Peritoneum (tissue), 1 donor: ENCODE measurements around the gene SAE1.

DNA sequence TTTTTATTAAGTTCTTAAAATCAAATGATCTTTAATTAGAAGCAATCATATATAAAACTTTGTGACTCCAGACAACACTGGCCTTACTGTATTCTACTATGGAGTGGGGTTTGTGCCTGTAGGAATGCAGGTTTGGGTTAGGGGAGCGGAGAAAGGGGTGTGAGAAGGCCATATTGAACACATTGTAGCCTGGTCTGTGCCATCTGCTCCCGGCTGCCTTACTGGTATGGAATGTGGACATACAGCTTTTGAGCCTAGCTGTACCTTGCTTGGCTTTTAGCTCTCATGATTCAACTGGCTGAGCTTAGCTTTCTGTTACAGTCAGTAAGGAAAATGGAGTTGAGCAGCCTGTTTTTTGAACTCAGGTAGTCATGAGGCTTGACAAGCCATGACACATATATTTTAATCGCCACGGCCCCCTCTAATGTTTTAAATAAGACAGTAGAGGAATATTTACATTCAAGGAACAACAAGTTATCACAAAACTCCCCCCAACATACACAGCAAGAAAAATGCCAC is 41.6 kb downstream of the ARHGAP35 start:
- PRO-cap: no peak

DNA sequence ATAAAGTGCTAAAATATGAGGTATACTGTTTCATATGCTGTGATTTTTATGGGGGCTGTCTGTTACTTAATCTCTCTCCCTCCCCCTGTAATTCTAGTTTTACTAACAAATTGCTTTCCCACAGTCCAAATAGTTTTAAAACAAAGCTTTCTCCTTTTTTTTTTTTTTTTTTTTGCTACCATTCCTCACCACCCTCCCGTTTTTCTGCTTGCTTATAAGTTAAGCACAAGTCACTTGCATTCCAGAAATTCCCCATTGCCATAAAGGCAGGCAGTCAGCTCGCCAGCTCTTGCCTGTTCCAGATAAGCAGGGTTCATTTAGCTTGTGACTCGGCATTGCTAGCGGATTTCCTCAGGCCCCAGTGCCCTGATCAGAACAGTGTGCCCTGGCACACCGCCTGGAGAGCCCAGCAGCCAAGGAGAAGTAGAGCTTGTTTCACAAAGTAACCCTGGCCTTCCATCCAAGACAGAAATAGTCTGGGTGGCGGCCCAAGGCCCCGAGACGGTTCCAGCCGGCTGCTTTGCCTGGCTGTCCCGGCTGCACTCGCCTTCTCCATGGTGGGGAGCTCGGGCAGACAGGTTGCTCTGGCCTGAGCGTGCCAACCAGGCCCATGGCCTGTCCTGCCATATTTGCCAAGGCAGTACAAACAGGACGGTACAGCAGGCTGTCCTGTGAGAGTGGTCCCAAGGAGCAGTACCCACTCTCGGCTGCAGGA is 43.4 kb upstream of the NPAS1 start:
- PRO-cap: no peak

GRCh38 chr19:47012787-47013366 is 6.8 kb upstream of the NPAS1 start:
- PRO-cap: no peak

GRCh38 chr19:47095756-47096068 is 17.9 kb downstream of the ZC3H4 start:
- PRO-cap: no peak

DNA sequence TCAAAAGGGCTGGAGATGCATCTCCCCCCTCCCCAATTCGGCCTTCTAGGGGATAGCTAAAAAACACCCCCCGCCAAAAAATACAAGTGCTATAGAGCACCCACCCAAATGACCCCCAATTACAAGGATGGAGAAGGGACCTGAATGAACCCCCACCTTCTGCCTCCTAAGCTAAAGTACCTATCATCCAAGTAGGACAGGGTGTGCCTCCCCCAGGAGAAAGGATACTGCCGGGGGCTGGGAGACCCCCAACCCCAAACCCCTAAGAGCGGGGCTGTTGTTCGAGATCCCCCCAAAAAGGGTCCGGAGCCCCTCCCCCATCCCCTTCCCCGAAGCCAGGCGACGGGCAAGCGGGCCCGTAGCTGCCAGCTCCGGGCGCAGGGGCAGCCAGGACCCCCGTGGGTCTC is 1.9 kb downstream of the ZC3H4 start:
- PRO-cap: no peak

- PRO-cap: no peak
These were observed at the start of gene SAE1 for GRCh38 chr19:47130459-47131400. Gene SAE1 (plus strand): TSS chr19:47130835.

DNA sequence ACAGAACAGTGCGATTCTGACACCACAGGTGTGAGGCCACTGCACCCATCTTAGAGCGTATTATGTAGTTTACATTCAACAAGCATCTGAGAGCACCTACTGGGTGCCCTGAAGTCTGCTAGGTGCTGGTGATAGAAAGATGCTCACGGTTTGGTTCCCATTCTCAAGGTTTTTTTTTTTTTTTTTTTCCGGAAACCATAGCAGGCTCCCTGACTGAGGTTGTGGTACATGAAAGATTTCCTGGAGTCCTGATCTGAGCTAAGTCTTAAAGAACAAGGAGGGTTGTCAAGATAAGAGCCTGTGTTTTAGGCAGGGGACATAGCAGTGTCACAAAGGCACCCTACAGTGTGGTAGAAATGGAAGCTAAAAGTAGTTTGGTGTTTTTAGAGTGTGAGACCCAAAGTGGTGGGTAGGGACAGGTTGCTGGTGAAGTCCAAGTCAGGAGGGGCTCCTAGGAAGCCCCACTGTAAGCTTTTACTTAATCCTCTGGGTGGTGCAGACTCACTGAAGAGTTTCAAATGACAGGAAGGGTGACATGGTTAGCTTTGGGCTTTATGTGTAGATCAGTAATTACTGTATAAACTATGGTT is 15.2 kb downstream of the SAE1 start:
- PRO-cap: no peak

DNA sequence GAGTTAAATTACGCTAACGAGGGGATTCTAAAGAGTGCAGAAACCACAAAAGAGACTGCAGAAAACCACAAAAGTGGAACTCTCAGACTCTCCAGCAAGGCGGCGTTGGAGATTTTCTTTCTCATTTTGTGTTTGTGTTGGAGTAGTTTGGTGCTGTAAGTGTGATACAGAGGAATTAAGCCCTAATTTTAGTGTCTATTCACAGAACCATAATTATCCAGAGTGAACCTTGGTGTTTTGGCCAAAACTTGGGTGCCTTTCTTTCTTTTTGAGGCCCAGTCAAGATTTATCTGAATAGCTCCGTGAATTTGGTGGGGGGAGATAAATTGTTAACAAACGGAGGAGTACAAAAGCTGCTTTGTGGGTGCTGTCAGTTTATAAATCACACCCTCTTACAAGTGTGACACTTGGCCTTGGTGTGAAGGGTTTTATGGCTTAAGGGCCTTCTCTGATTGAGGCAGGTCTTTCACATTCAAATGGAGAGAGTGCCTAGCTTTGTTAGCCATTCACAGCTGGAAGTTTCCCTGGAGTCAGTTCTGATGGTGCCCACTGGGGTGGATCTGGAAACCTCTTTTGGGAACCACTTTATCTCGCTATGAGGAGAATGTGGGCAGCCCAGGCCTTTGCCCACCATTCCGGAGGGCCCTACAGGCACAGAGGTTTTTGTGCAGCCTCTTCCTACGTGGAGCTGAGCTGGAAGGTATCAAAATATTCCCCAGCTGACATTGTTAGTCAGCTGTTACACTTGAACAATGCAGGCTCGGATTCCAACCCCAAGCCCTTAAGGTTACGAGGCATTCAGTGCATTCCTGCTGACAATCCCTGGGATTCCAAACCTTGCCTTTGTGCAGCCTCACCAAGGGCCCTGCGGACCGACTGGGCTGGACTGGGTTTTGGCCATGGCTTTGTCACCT is 26.6 kb downstream of the SAE1 start:
- PRO-cap: no peak

DNA sequence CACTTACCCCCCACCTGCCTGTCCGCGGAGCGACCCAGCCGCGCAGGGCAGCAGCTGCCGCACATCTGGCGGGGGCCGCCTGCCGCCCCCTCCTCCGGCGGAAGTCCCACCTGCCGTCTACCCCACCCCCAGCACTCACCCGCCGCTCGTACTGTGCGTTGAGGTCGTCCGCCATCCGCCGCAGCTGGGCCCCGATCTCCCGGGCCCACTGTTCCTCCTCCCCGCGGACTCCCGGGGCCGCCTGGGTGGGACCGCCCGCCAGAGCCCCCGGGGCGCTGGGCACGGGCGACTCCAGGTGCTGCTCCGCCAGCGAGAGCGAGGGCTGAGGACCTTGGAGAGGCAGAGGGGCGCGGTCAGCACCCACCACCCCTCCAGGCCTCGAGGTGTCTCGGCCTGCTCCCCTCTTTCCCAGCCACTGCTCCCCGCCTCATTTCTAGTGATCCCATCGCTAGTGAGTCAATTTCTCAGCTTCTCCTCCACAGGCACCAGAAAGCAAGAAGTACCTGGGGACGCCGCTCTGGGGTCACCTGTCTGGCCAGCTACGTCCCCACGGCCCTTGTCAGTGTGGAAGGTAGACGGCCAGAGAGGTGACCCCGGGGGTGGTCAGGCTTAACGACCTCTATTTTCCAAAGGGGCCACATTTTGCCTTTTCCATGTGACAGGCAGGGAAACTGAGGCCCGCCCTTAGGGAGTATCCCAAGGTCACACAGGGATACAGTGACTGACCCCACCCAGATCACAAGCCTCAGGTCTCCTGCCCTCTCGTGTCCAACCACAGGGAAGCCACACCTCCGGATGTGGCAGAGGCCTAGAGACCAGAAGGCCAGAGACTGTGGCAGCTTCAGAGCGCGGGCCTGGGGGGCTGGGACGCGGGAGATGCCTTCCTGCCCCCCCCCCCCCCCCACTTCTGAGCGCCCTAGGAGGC is 4.3 kb downstream of the BBC3 start:
- PRO-cap: no peak

DNA sequence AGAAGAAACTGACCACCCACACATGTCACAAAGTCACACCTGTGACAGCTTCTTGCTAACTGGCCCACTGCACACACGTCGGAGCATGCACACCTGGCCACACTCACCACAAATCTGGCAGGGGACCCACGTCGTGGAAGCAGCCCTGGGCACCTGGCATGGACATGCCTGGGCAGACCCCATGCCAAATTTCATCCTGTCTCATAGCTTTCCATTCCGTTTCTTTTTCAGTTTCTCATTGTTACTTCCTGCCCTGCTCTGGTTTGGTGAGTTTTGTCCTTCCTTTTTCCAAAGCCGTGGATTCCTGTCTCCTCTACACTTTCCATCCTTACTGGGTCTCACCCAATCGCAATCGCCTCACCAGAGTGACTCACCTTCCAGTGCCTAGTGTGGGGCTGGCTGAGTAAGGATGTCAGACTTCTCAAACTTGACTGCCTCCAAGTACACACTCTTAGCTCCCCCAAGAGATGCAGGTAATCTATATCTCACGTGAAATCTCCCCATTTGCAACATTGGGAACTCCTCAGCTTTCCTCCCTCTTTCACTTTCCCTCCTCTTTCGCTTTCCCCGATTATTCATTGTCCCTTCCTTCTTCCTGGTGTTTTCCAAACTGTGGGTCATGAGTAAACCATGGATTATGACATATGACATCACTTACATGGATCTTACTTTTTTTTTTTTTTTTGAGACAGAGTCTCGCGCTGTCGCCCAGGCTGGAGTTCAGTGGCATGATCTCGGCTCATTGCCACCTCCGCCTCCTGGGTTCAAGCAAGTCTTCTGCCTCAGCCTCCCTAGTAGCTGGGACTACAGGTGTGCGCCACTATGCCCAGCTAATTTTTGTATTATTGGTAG is 1.6 kb upstream of the BBC3 start:
- PRO-cap: no peak

DNA sequence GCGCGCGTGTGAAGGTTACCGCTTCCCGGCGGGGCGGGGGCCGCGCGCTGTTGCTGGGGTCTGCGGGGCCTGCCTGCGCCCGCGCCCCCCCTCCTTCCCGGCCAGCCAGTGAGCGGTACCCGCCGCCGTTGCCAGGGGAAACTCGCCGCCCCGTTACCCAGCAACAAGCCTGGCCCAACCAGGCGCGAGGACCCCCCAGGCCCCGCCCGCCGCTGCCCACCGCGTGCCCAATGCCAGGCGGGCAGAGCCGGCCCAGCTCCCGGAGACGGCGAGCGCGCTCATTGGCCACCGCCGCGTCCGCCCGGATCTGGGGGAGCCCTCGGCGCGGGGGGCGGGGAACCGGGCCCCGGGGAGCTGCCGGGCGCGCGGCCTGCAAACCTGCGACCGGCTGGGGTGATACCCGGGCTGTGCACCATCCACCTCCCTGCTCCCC is 8.6 kb upstream of the BBC3 start:
- PRO-cap: no peak

DNA sequence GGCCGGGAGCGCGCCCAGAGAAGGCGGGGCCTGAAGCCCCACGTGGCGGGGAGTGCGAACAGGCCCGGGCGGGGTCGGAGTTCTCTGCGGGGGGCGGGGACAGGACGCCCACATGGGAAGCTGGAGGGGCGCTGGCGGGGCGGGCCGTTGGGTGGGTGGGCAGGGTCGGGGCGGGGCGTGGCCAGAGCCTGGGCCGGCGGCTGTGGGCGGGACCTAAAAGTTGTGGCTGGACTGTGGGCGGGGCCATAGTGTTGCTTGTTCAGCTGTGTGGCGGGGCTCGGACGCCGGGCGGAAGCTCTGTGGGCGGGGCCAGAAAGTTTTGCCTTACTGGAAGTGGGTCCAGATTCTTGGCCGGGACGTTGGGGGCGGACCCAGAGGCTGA is 292 bp downstream of the CCDC9 start:
- PRO-cap: no peak

- PRO-cap: no peak
These were observed 30.0 kb downstream of the MEIS3 start for GRCh38 chr19:47389230-47389787.

DNA sequence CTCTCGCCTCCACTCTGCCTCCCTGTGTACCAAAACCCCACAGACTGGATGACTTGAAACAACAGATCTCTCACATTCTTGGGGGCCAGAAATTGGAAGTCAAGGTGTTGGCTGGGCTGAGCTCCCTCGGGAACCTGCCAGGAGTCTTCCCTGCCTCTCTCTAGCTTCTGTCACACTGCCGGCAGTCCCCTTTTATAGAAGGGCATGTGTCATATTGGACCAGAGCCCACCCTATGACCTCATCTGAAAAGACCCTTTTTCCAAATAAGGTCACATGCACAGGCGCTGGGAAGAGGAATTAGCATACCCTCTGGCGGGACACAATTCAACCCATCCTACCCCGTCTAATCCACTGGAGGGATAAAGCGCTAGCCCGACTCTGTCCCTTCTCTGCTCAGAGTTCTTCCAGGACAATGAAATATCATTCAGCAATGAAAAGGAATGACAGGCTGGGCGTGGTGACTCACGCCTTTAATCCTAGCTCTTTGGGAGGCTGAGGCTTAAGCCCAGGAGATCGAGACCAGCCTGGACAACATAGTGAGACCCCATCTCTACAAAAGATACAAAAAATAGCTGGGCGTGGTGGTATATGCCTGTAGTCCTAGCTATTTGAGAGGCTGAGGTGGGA is 28.7 kb downstream of the MEIS3 start:
- PRO-cap: no peak

DNA sequence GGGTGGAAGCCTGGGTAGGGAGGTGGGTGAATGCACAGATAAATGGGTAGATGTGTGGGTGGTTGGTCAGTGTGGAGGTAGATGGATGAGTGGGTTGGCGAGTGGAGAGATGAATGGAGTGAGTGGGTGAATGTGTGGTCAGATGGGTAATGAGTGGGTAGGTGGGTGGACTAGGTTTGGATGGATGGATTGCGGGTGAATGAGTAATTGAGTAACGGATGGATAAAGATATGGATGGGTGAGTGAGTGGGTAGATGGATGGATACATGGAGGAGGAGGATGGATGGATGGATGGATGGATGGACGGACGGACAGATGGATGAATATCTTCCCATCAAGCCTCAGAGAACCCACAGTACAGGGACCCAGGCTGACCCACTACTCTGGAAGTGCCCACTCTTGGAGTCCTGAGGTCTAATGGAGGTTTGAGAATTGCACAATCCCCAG is 13.3 kb downstream of the MEIS3 start:
- PRO-cap: no peak

DNA sequence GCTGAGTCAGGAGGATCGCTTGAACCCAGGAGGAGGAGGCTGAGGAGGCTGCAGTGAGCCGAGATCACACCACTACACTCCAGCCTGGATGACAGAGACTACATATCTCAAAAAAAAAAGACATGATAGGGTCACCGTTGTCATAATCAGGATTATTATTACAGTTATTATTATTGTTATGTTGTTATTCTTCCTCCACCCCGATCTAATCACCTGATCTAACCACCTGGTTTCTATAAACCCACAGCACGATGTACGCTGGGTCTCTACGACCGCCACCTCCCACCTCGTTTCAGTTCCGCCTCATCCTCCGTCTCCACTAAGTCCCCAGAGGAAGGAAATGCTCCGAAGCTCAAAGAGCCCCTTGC is 15.8 kb upstream of the MEIS3 start:
- PRO-cap: no peak

DNA sequence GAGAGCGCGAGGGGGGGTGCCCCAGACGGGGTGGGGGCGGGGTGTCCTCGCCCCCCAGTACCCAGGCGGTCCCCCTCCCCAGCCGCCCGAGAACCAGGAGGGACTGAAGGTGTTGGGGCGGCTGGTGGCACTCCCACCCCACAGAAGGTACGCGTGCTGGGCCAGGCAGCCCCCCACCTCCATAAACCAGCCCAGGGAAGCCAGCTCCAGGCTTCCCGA is 290 bp downstream of the SLC8A2 start:
- PRO-cap: no peak

DNA sequence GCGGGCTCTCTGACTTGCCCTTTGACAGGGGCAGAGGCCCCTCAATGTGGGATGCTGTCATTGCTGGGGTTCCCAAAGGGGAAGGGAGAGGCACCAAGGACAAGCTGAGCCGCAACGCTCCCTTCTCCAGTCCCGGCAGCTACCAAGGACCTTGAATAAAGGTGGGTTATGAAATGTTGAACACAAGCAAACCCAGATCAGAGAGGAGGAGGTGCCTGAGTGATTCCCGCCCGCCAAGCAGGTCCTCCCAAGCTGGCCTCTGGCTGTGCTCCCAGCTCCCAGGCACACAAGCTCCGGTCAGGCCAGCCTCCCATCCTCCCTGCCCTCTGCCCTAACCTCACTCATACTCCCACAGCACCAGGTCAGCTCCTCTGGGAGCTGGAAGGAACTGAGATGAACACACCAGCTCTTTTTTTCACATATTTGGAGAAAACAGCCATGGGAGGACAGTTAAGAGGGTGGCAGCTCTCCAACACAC is 3.8 kb downstream of the NAPA start:
- PRO-cap: no peak

DNA sequence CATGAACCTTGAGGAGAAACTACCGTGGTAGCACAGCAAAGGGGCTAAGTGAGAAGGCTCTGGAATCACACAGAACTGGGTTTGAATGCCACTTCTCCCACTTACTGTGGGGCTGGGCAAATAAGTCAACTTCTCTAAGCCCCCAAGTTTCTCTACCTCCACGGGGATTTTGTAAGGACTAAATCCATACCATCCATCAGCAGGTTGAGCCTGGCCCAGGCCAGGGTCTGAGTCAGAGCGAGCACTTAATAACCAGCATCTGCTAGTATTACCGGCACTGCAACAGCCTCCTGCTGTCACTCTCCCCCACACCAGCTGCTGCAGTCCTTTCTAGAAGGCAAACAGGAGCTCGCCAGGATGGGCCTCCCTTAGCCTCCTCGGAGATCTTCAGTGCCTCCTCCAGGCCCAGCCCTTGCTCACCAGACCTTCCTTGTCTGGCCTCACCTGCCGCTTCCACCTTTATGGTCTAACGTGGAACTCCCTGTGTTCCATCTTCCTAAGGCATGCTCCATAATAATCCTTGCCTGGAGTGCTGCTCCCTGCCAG is 3.2 kb downstream of the NAPA start:
- PRO-cap: no peak

DNA sequence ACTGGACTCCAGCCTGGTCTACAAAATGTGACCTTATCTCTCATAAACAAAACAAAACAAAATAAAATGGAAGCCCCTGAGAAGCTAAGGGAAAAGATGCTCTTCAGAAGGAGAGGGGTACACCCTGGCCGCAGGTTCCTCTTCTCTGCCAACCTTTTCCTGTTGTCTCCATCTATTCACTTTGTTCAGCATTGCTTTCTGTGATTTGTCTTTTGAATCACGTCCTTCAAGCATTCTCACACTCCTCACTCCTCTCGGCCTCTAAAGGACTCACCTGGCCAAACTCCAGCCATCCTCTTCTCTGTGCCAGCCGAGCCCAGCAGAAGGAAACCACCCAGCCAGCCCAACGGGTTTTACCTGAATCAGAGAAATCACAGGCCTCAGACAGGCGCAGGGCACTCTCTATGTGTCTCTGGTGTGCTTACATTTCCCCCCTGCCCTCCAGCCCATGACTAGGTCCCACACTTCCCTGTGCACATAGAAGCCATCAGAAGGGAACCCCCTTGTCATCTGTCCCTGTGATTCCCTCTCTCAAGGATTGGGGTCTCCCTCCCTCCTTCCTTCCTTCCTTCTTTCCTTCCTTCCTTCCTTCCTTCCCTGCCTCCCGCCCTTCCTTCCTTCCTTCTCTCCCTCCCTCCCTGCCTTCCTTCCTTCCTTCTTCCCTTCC is 8.6 kb upstream of the ZNF541 start:
- PRO-cap: no peak